ENCODE results near the gene IGF1R.

- PRO-cap, 4 experiments: no peak in any of the 4 experiments
- RAMPAGE, long total RNA, 4 experiments: no peak in any of the 4 experiments
Observed at GRCh38 chr15:96241429-96241825, 89.1 kb upstream of the NR2F2 start.

DNA sequence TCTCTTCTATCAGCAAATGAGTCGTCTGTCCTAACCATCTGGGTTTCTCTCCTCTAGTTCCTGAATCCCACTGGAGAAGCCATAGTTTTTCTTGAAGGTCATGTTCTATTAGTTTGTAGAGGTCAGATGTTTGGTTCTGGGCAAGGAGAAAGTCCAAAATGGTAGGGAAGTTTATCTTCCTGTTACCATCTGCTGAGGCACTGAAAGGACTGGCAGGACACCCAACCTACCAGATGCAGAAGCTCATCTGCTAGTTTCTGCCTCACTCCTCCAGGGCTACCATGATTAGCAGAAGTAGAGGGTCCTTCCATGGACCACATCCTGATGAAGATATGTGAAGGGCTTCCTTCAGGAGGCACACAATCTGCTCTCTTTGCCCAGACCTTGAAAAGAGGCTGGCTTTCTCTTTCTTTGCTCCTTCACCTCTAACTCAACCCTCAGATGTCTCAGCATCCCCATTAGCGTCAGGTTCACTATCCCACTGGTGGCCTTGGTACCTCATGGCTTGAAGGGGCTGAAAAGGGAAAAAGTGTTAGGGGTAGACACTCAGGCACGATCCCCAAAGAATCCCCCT is 85.7 kb upstream of the NR2F2 start:
- PRO-cap, 4 experiments: no peak in any of the 4 experiments
- RAMPAGE, long total RNA, 4 experiments: no peak in any of the 4 experiments

- PRO-cap, 4 experiments: peak in 4 of 4 experiments; most common plus-strand start chr15:96323150 (in 4); most common minus-strand start chr15:96322736 (in 4)
- RAMPAGE, long total RNA, 4 experiments: no peak in any of the 4 experiments
Observed at GRCh38 chr15:96322435-96323710, 7.6 kb upstream of the NR2F2 start.

DNA sequence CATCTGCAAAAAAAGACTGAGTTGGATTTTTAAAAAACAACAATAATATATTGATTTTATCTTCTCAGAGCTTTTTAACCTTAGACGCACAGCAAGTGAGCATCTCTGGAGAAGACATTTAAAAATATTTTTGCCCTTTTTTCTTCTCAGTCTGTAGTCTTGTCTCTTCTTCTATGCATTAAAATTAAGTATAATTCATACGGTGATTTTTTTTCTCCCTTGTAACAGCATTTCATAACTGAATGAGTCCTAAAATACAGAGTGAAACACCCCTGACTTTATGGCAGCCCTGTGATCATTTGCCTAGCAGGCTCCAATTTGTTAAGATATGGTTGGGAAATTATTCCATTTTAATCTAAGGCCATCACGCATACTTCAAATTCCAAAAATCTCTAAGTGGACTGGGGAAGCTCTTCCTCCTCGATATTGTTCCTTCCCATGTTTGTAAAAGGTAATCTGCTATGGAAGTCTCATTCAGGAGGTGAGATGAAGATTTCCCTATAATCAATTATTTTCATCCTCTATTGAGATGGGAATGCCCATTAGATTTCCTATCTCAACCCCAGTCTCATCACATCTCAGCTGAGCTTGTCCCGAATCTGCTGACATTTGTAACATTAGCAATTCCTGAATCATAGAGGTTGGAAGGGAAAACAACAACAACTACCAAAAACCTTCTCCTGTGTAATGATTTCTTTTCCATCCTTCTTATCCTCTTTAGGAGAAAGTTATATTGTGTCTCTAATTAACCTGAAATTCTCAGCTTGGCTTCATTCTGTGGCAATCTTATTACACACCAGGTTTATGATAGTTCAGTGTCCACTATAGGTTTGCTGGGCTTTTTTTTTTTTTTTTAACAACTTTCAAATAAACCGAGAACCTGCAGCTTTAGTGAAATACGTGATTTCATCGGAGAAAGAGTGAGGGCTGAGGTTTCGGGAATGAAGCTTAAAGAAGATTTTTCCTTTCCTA is 2.3 kb upstream of the NR2F2 start:
- PRO-cap, 4 experiments: peak in 2 of 4 experiments; most common minus-strand start position 301 of the sequence (in 2)
- RAMPAGE, long total RNA, 4 experiments: no peak in any of the 4 experiments

GRCh38 chr15:96337796-96338234 is 7.3 kb downstream of the NR2F2 start:
- PRO-cap, 4 experiments: no peak in any of the 4 experiments
- RAMPAGE, long total RNA, 4 experiments: no peak in any of the 4 experiments

- PRO-cap, 4 experiments: peak in 2 of 4 experiments; most common plus-strand start chr15:96339555 (in 2)
- RAMPAGE, long total RNA, 4 experiments: start-site peak on the plus strand in 1 of 4 experiments, at chr15:96339551-96339559 at its widest, 54 reads per replicate
Observed at GRCh38 chr15:96339190-96339854, 8.8 kb downstream of the NR2F2 start.

DNA sequence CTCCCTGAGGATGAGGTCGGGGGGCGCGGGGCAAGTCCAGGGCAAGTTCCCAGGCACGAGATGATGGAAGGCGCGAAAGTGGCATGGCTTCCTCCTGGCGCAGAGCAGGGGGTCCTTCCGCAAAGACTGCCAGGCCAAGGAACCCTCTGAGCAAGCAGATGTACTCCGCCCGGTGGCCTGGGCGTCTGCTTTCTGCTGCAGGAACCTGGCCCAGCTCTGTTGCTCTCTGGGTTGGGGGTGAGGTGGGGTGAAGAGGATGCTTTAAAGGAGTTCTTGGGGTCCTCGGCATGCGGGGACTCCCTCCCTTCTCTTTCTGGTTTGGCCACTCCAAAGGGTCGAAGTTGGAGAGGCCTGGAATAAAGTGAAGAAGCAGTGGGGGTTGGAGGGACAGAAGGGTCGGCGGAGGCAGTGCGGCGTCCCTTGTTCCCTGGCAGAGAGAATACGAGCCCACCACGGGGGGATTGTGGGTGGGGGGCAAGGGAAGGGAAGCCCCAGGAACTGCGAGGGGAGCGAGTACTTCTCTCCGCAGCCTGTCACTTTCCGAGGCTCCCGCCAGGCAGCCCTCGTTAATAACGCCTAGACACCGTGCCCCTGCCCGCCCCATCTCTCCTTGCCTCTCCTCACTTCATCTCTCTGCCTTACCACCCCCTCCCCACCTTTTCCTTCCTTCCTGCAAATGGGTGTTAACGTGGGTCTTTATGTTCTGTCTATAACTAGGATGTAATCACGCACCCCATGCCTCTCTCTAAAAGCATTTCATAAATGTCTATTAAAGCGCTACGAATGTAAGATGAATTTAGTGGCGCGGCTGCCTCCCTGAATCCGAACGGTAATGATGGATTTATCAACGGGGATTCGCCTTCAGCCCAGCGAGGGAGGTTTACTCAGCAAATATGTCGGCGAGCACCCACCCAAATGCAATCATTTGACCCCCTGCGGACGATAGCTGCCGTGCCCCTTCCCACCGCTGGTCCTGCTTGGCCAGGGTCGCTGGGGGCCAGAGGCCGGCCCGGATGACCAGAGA is 13.6 kb downstream of the NR2F2 start:
- PRO-cap, 4 experiments: peak in 3 of 4 experiments; most common plus-strand start position 188 of the sequence (in 1); most common minus-strand start position 834 of the sequence (in 3)
- RAMPAGE, long total RNA, 4 experiments: no peak in any of the 4 experiments

GRCh38 chr15:97679210-97679603 is 281.3 kb upstream of the ARRDC4 start:
- PRO-cap, 4 experiments: no peak in any of the 4 experiments
- RAMPAGE, long total RNA, 4 experiments: no peak in any of the 4 experiments

- PRO-cap, 4 experiments: peak in 3 of 4 experiments; most common plus-strand start chr15:97875728 (in 1); most common minus-strand start chr15:97875619 (in 3)
- RAMPAGE, long total RNA, 4 experiments: start-site peak on the minus strand in 1 of 4 experiments, at chr15:97875613-97875620 at its widest, 10 reads per replicate
Observed at GRCh38 chr15:97875332-97876406, 84.8 kb upstream of the ARRDC4 start.

- PRO-cap, 4 experiments: no peak in any of the 4 experiments
- RAMPAGE, long total RNA, 4 experiments: no peak in any of the 4 experiments
Observed at GRCh38 chr15:97890400-97890637, 70.2 kb upstream of the ARRDC4 start.

GRCh38 chr15:98016327-98016798 is 55.9 kb downstream of the ARRDC4 start:
- PRO-cap, 4 experiments: no peak in any of the 4 experiments
- RAMPAGE, long total RNA, 4 experiments: no peak in any of the 4 experiments

GRCh38 chr15:98648435-98649216 is at the start of gene IGF1R:
TSS of gene IGF1R (plus strand) at chr15:98648539.
- PRO-cap, 4 experiments: peak in 4 of 4 experiments; most common plus-strand start chr15:98648624 (in 4); most common minus-strand start chr15:98649116 (in 4)
- RAMPAGE, long total RNA, 4 experiments: start-site peak on the plus strand in 1 of 4 experiments, at chr15:98648513-98648555 at its widest, 35 reads per replicate

- PRO-cap, 4 experiments: no peak in any of the 4 experiments
- RAMPAGE, long total RNA, 4 experiments: no peak in any of the 4 experiments
Observed at GRCh38 chr15:98667226-98667993, 19.1 kb downstream of the IGF1R start.

DNA sequence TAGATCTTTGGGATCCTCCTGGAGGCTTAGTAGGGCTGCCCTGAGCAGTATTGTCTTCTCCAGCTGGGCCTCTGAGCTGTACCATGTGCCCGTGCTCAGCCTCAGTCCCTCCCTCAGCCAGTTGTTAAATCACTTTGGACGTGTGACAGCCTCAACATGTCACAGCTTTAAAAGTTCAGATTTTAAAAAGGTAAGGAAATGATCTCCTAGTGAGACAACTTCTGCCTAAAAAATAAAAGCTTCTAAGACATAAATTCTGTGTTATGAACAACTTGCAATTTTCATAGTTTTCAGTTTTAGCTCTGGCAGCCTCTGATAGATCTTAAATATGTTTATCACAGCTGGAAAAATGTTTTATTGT is 35.6 kb downstream of the IGF1R start:
- PRO-cap, 4 experiments: no peak in any of the 4 experiments
- RAMPAGE, long total RNA, 4 experiments: no peak in any of the 4 experiments

GRCh38 chr15:98732228-98732787 is 84.0 kb downstream of the IGF1R start:
- PRO-cap, 4 experiments: no peak in any of the 4 experiments
- RAMPAGE, long total RNA, 4 experiments: no peak in any of the 4 experiments

DNA sequence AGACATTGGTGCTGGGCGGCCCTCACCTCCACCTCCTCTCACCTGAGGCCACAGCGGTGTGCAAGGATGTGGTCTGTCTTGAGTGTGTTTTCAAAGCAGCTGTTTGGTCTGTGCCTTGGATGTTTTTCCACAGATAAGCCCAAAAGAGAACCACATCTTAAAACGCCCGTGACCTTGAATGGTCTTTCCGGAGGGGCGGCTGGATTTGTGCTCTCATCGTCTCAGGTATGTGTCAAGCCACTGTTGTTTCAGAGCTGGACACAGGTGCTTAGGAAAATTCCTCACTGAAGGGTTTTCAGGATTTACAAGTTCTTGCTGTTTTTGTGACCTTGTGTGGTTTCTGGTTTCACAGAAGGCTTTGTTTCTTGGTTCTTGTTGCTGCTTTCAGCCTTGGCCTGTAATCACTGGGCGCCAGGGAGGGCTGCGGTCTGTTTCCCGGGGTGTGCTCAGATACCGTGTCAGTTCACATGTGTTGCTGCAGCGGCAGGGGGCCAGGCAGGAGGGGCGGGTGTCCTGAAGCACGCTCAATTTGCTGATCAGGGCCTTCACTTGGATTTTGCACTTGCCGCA is 128.4 kb downstream of the IGF1R start:
- PRO-cap, 4 experiments: no peak in any of the 4 experiments
- RAMPAGE, long total RNA, 4 experiments: no peak in any of the 4 experiments

DNA sequence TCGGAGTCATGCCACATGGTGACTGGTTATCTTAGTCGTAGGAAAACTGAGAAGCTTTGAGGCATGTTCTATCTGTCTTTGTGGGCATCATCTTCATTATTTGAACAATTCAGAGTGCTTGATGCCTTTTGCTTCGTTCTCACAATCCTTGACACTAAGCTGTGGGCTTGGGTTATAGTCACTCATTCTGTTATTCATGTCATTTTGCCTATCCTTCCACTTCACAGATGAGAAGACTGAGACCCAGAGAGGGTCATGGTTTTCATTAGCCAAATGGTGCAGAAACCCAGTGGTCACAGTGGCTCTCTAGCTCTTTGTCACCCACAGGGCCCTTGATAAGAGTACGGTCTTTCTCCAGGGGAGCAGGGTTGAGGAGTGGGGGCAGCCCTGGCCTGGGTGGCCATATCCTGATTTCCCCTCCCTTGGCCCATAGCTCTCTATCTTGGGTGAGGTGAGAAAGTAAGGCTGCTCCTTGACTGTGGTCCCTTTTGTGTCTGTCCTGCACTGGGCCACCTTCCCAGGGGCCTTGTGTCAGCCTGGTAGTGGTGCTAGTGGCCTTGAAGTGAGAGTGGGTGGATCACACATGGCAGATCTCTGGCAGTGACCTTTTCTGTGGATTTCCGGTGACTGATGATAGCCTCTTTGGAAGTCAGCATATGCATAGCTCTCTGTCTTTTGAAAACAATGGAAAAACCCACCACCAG is 130.0 kb downstream of the IGF1R start:
- PRO-cap, 4 experiments: no peak in any of the 4 experiments
- RAMPAGE, long total RNA, 4 experiments: no peak in any of the 4 experiments

GRCh38 chr15:98785502-98786695 is 137.6 kb downstream of the IGF1R start:
- PRO-cap, 4 experiments: no peak in any of the 4 experiments
- RAMPAGE, long total RNA, 4 experiments: no peak in any of the 4 experiments

DNA sequence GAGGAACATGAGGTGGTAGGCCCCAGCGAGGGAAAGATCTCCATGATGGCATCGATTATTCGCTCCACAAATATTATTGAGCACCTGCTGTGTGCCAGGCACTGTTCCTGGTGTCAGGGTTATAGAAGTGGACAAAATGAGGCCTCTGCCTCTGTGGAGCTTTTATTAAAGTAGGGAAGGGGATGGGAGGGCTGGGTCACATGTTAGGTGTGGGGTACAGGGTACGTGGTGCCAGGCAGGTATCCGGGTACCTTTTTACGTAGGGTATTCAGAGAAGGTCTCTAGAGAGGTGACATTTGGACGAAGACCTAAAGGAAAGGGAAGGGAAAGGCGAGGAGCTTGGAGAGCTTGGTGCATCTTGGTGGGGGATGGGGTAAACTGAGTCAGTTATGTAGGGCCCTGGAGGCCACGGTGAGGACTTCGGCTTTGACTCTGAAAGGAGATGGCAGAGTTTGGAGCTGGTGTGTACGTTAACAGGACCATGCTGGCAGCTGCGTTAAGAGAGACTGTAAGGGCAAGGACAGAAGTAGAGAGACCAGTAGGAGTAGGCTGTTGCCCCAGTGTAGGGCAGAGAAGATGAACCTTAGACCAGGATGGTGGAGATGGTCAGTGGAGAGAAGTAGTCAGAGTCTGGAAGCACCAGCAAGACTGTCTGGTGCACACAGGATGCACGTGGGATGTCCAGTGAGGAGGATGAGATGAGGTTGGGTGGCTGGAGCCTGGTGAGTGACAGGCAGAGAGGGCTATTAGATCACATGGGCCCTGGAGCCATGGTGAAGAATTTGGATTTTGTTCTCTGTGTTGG is 149.9 kb downstream of the IGF1R start:
- PRO-cap, 4 experiments: no peak in any of the 4 experiments
- RAMPAGE, long total RNA, 4 experiments: no peak in any of the 4 experiments

GRCh38 chr15:98865859-98866413 is 141.7 kb downstream of the PGPEP1L start:
- PRO-cap, 4 experiments: peak in 4 of 4 experiments; most common plus-strand start chr15:98866221 (in 2); most common minus-strand start chr15:98866020 (in 2)
- RAMPAGE, long total RNA, 4 experiments: start-site peak on the plus strand in 1 of 4 experiments, at chr15:98865919-98866138 at its widest, 9 reads per replicate